ENCODE measurements around the gene GALR2.

- PRO-cap, result no peak
Measured at GRCh38 chr17:76055928-76056571, 16.3 kb downstream of the SRP68 start.

- PRO-cap, result no peak
Measured at GRCh38 chr17:76074434-76074933, at the start of gene GALR2. Gene GALR2, plus strand, starts transcription at chr17:76074781.

GRCh38 chr17:76155954-76156370 lies 14.9 kb upstream of the FOXJ1 start:
- PRO-cap, result no peak

- PRO-cap, result no peak
Measured at GRCh38 chr17:76166707-76167553, 25.9 kb upstream of the FOXJ1 start.

DNA sequence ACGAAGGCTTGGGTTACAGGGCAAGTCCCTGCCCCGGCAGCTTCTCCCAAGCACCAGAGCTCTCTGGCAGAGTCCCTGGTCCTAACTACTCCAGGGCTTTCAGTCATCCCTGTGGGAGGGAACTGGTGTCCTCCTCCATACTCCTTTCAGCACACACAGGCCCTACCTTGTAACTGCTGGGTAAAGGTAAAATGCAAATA lies 1.6 kb upstream of the RNF157 start:
- PRO-cap, result no peak

GRCh38 chr17:76247893-76248446 lies 7.7 kb upstream of the RNF157 start:
- PRO-cap, result no peak

DNA sequence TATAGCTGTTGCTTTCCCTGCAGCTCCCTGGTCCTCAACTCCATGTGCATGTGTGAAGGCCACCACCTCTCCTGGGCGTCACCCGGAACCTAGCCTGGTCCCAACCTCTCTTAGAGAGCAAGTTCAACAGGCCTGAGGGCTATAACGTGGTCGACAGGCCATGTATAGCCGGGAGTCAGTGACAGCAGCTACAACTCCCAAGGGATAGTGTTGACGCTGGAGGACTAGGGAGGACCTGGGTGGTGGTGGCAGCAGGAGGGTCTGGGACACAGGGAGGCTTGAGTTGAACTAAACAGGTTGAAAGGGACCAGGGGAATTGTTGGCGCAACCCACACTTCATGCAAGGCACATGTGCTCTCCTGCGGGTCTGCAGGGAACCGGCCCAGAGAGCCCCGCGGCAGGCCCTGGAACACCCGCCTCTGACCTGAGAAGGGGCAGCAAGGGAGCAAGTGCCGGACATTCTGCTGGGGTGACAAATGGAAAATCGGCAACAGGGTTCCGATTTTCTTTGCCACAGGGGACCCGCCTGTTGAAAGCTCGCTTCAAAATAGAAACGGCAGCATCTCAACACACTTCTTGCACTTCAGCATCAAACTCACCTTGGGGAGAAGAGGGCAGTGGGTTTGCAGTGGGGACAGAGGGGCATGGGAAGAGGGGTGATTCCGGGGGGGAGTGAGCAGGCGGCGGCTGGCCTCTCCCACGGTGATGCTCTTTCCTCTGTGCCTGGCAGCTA lies 6.0 kb downstream of the SPHK1 start:
- PRO-cap, result no peak

GRCh38 chr17:76398730-76399169 lies 14.3 kb downstream of the SPHK1 start:
- PRO-cap, result no peak

DNA sequence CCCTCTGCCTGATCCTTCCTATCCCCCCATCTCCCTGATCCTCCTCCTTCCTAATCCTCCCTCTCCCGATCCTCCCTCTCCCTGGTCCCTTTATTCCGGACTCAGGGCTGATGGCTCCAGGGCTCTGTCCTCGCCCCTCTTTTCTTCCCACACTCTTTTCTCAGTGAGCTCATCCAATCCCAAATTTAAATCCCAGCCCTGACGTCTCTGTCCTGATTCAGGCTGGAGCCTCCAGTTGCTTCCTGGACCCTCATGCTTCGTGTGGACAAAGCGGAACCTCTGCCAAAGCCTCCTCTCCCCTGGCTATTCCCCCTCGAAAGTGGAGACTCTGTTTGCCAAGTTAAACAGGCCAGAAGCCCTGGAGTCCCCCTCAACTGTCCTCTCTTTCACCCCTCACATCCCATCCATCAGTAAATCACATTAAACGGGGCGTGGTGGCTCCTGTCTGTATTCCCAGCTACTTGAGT lies 18.1 kb downstream of the CYGB start:
- PRO-cap, result no peak

DNA sequence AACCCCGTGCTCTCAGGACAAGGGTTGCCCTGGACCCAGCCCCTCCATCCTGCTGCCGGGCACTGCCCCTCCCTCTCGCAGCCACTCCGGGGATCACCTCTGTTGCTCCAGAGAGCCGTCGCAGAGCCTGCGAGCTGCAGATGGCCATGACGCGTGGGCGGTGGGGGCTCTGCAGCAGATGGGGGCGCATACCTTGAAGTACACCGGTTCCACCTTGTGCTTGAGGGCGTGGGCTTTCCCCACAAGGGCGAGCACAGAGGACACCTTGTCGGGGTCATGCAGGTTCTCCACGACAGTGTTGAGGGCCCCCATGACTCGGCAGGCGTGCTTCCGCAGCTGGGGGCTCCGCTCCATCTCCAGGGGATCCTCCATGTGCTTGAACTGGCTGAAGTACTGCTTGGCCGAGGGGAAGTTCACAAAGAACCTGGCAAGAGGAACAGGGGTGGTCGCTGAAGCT lies 6.2 kb downstream of the CYGB start:
- PRO-cap, result no peak

GRCh38 chr17:76548312-76548876 lies 8.6 kb downstream of the PRCD start:
- PRO-cap, result no peak

DNA sequence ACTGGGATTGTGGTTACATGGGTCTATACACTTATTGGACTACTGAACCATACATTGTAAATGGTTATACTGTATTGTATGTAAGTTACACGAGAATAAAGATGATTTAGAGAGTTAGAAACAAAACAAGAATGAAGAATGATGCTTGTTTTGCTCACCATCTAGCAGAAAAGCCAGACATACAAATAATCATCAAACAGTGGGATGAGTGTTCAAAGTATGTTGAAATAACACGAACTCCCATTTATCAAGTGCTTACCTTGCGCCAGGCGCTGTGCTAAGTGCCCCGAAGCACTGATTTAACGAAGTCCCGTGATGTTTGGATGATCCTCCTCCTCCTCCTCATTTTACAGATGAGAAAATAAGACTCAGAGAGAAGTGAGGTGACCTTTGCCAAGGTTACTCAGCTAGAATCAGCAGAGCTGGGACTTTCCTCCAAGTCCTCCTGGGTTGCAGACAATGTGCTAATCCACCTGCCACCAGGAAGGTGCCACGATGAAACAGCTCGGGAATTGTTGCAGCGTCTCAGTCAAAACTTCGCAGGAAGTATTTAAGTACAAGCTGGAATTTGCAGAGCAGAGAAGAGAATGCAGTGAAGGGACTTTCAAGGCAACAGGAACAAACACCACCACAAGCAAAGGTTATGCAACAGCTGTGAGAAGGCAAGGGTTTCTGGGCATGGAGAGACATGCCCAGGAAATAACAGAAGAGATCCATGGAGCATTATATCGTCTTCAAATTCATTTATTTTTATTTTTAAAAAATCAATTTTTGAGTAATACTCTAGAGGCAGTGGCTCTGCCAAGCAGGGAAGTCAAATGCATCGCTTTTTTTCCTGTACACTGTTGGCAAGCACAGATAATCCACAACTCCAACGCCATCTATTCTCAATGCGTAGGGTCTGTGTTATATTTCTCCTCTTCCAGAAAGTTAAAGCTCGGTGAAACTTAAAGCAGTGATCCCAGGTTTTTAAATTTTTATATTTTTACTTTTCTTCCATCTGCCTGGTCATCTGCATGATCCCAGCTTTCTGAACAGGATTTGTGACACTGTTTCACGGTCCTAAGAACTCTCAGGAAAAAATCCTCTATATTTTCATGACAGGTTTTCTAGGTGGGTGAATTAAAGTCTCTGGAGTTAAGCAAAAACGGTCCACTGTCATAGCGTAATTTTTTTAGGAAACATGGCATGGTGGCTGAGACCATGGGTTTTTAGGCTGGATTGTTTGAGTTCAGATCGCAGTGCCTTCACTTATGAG lies 11.2 kb downstream of the PRCD start:
- PRO-cap, result bidirectional peak, plus-strand start at position 657 of the sequence, minus-strand start at position 548 of the sequence

GRCh38 chr17:76556722-76557317 lies 17.0 kb downstream of the PRCD start:
- PRO-cap, result unidirectional peak, plus-strand start at chr17:76557191

- PRO-cap, result no peak
Measured at GRCh38 chr17:76567372-76568226, 18.1 kb downstream of the ST6GALNAC2 start.

GRCh38 chr17:76584454-76585613 lies 826 bp downstream of the ST6GALNAC2 start:
- PRO-cap, result unidirectional peak, plus-strand start at chr17:76584942; bidirectional peak, plus-strand start at chr17:76585168, minus-strand start at chr17:76585134; bidirectional peak, plus-strand start at chr17:76585470, minus-strand start at chr17:76585296; bidirectional peak, plus-strand start at chr17:76585509, minus-strand start at chr17:76585519

DNA sequence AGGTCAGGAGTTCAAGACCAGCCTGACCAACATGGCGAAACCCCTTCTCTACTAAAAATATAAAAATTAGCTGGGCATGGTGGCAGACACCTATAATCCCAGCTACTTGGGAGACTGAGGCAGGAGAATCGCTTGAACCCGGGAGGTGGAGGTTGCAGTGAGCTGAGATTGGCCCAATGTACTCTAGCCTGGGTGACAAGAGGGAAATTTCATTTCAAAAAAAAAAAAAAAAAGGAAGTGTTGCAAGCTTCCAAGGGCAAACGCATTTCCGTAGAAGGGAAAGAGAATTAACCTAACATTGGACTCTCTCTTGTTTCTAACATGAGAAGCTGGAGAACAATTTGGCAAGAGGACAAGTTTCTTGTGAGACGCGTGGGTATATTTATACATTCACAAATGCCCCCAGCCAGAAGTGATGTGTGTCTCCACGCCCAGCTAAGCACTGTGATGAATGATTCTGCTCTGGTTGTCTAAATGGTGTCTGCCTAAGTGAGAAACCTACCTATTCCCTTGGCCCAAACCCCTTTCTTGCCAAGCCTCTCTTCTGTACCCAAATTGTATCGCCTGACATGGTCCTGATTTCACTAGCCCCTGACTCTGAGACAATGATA lies 14.0 kb upstream of the ST6GALNAC2 start:
- PRO-cap, result unidirectional peak, plus-strand start at position 409 of the sequence

DNA sequence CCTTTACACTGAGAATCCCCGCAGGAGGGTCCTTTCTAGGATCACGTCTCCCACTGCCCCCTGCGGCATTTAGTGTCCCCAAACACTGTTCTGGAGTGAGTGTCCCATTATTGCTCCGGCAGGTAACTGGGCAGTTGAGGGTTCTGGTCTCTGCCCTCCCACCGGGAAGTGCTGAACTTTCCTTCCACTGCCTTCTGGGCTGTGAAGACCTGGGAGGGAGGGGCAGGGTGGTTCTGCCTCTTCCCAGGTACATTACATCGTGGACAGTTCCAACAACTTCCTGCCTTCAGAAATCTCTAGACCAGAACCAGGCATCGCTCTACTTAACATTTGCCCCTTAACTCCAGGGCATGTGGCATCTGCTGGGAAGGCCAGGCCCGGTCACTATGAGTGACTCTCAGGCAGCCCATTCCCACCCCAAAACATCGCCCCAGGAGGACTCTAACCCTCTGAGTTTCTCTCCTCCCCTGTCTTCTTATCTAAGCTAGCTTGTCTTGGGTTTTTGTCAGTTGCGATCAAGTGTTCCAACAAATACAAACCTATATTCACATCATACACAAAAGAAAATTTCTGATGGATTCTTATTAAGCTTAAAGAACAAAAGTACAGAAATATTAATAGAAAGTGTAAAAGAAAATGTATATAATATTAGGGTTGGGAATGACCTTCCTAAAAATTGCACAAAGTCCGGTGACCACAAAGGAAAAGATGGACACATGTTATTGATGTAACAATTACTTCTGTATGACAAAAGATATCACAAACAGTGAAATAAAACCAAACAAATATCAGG lies 3.3 kb downstream of the ST6GALNAC1 start:
- PRO-cap, result no peak

- PRO-cap, result no peak
Measured at GRCh38 chr17:76644948-76645480, 1.5 kb upstream of the ST6GALNAC1 start.

DNA sequence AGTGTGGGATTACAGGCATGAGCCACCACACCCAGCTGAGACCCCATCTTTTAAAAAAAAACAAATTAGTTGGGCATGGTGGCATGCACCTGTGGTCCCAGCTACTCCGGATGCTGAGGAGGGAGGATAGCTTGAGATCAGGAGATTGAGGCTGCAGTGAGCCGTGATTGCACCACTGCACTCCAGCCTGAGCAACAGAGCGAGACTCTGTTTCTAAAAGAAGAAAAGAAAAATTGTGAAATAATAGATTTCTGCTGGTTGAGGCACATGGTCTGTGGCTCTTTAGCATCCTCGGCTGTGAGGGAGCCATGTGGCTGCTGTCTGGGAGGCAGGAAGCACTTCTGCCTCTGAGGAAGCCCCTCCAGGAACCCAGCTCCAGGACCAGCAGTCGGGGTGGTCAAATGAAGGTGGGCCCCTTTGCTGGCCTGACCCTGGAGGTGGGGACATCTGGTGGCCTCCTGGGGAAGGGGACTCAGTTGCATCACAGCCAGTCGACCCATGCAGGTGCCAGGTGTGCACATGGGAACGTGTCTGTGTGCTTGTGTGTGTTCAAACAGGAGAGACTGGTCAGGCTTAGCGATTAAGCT lies 24.5 kb upstream of the MGAT5B start:
- PRO-cap, result no peak

- PRO-cap, result no peak
Measured at GRCh38 chr17:76844606-76845480, 23.4 kb upstream of the MGAT5B start.